Smooth muscle cell (in vitro differentiated cells): ENCODE data around the genes H2AC11 and ZNF184.

DNA sequence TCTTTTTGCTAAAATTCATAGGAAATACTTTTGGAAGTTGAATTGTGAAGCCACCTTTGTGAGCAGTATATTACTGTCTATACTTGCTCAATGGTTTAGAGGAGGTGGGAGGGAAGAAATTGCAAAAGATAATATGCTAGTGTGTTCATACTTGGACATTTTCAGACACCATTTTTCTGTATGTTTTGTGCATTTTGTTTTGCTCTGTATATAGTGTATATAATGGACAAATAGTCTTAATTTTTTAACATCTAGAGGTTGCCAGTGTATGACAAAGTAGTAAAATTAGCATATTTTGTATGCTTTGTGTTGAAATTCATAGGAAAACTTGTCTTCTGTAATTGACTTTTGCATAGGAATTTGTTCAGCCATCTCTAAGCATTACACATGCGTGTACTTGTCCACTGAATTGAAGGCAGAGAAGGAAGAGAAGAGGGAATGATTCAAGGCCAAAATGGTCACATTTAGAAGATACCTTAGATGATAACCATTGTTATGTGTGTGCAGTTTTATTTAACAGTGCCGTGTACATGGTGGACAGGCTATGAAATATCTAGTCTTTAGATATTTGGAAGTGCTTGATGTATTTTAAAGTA lies 14.5 kb upstream of the HMGN4 start:
- RAMPAGE, long total RNA: no peak

DNA sequence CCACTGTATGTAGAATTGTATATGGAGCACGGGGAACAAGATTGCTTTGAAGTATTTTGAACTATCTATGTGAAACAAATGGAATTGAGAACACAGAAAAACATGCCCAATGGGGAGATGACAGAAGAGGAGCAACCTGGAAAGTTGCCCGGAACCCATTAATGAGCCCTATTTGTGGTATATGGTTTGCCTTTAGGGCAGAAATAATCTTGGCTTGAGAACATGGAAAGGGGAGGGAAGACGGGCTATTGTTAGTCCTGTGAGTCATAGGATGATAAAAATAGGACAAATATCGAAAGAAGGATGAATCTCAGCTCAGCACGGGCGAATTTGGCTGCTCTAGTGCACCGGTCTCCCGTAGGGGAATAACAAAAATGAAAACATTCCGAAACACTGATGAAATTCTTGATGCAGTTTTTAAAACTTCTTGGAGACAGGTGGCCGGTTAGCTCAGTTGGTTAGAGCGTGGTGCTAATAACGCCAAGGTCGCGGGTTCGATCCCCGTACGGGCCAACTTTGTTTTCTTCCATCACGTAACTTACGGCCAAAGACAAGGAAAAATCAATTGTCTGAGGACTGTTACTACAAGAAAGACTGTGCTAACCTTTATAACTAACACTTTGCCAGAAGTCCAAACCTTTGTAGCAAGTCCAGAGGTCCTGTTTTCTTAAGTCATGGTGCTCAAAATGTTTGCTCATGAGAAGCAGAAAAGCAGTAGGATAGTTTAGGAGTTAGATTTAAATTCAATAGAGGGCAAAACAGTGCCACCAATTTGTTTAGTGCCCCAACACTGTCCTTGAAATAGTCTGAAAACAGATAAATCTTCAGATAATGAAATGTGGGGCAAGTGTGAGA lies 15.7 kb downstream of the HMGN4 start:
- RAMPAGE, long total RNA: no peak

GRCh38 chr6:26598582-26598952 lies 1.8 kb downstream of the ABT1 start:
- RAMPAGE, long total RNA: no peak

GRCh38 chr6:27092187-27092627 lies 40.4 kb downstream of the H2BC11 start:
- RAMPAGE, long total RNA: no peak

GRCh38 chr6:27132942-27133715 lies at the start of gene H2AC11:
Gene H2AC11 (plus strand): TSS chr6:27133043.
- RAMPAGE, long total RNA: no peak

- RAMPAGE, long total RNA: no peak
Observed at GRCh38 chr6:27162152-27162628, 15.3 kb downstream of the H2AC12 start.

DNA sequence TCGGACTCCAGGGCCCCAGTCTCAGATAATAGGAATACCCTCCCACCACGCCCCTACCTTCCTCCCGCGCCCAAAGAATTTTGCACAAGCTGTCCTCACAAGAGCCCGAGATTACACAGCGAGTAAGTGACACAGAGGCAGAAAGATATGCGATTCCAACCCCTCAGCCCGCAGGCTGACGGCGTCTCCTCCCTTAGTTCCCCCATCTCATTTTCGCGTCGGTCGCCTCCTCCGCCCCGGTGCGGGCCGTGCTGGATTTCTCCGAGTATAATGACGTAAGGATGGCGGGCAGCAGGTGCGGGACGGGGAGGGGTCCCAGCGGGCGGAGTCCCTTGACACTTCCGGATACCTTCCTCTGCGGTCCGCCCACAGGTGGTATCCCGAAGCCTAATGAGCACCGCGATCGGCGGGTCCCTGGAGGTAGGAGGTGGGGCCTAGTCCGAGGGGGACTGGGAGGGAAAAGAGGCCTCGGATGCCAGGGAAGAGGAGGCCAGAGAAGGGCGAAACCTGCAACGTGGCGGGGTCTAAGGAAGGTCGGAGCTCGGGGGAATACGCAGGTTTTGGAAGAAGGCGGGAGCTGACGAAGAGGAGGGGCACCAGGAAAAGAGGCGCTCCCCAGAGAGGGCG lies 3.5 kb downstream of the PRSS16 start:
- RAMPAGE, long total RNA: no peak

GRCh38 chr6:27251472-27252259 lies 4.2 kb downstream of the PRSS16 start:
- RAMPAGE, long total RNA: no peak

- RAMPAGE, long total RNA: no peak
Observed at GRCh38 chr6:27280160-27280550, 31.9 kb downstream of the POM121L2 start.

DNA sequence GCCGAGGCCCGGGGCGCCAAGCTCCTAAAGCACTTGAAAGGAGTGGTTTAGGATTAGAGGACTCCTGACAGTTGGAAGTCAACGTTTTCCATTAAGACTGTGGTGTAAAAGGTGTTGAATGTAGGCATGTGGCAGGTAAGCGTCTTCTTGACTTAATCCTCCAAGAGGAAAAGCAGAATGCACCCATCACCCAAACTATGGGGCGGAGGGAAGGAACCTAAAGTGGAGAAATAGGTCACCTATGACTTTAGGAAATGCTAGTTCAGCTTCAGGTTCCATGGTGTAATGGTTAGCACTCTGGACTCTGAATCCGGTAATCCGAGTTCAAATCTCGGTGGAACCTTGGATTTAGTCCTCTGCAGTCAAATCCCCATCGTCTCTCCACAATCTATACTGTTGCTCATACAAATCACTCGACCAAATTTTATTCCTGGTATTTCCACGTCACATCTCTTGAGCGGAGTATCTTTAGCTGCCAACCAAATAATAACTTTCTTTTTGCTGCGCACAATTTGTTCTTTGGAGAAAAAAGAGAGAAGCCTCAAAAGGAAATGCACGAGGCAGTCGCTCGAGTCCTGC lies 16.8 kb downstream of the POM121L2 start:
- RAMPAGE, long total RNA: no peak

DNA sequence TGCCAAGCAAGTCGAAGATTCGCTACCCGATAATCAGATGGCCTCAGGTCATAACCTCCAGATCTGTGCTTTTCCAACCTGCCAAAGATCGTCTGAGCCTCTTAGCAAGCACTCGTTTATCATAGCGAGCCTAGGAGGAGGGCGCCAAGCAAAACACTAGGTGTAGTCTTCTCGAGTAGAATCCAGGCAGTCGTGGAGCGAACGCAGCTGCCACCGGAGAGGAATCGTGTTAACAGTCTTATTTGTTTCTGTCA lies 21.0 kb upstream of the POM121L2 start:
- RAMPAGE, long total RNA: no peak

DNA sequence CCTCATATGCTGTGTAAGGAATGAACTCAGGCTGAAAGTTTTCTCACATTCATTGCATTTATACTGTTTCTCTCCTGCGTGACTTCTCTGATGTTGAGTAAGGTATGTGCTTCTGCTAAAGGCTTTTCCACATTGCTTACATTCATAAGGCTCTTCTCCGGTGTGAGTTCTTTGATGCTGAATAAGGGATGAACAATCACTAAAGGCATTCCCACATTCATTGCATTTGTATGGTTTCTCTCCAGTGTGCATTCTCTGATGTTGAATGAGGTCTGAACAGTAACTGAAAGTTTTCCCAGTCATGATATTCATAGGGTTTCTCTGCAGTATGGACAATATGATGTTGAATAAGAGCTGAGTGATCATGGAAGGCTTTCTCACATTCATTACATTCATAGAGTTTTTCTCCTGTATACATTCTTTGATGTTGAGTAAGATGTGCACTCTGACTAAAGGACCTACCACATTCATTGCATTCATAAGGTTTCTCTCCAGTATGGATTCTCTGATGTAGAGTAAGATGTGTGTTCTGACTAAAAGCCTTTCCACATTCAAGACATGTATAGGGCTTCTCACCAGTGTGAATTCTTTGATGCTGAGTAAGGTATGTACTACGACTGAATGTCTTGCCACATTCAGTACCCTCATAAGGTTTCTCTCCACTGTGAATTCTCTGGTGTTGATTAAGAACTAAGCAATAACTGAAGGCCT lies 29.5 kb upstream of the ZNF391 start:
- RAMPAGE, long total RNA: no peak

- RAMPAGE, long total RNA: no peak
Observed at GRCh38 chr6:27472605-27473439, at the start of gene ZNF184. Gene ZNF184 (minus strand): TSS chr6:27473105.

DNA sequence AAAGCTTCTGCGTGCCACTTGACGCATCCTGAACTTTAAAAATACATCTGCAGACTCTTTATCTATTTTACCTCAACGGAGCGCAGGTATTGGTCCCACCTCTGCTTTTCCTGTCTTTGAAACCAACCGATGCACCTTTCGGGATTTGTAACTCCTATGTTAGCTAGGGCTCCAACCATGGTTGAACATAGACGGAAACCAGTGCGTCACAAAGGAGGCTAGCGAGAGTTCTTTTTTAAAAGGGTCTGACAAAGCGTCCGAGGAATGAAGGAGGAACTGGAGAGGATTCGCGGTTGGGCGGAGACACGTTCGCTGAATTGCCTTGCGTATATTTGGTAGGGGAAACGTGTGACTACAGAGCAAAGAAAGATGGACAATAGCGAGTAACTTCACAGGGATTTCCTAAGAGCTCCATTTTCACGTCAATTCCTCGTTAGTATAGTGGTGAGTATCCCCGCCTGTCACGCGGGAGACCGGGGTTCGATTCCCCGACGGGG lies 6.4 kb upstream of the ZNF184 start:
- RAMPAGE, long total RNA: no peak

DNA sequence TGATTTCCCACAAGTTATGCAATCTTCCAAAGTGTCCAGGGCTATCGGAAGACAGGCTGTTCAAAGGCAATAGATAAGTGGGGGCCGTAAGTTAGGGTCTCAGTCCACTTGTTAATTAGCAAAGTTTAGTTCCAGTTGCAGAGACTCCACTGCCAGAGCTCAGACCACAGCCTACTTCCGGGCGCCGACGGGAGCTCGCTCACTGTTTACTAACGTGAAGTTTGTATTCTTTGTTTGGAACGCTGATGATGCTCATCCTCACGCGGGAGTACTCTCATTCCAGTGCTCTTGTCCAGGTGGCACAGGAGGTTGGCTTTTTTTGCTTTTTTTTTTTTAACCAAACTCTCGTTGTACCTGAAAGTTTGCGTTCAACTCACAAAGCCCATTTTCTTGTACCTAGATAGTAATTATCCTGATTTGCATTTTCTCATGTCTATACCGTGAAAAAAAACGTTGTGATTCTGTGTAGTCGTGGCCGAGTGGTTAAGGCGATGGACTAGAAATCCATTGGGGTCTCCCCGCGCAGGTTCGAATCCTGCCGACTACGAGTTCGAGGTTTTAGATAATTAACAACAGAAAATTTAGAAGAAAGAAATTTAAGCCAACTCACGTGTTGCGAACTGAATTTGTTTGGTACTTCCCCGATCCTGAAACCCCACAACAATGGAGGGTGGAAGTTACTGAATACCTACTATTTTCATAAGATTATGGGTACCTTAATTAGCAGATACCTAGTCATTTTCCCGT lies 29.8 kb upstream of the ZNF184 start:
- RAMPAGE, long total RNA: no peak

DNA sequence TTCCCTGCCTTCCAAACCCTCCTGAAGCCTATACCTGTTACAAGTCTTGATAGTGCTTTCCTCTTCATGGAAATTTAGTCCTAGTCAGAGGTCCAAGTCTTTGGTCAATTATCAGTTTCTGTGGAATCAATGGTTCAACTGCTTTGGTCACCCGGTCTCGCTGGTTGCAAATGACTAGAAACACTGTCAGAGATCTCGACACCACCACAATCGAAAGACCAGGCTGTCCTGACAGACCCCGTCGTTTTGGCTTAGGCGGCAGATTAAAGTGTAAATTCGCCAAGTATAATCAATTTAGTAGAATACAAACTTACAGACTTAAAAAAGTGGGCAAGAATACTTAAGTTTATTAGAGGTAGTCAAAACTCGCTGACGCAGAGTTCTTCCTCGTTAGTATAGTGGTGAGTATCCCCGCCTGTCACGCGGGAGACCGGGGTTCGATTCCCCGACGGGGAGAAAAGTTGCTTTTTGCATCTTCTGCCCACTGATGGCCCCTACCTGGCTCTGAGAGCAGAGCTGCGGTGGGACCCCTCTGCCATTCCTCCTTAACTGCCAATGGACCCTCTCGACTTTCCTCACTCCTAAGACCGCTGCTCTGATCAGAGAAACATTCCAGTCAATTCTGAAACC lies 30.6 kb upstream of the ZNF184 start:
- RAMPAGE, long total RNA: no peak

- RAMPAGE, long total RNA: no peak
Observed at GRCh38 chr6:27618223-27618440, 145.2 kb upstream of the ZNF184 start.

- RAMPAGE, long total RNA: no peak
Observed at GRCh38 chr6:27681057-27681303, 126.7 kb downstream of the H2BC13 start.

DNA sequence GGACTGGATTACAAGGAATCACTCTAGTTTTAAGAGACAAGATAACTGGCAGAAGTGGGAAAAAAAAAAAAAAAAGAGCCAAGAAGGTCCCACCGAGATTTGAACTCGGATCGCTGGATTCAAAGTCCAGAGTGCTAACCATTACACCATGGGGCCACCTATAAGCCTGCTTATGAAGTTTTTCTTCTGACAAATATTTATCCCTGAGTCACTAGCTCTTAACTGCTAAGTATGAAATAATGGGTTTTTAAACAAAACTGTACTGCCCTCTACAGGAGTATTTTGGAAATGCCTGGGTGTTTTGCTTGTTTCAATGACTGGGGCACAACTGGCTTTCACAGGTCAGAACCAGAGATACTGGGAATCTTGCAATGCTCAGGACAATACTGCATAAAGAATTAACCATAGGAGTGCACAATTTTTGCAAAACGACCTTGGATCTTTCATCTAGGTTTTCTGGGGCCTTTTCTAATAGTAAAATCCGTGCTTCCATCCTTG lies 11.9 kb downstream of the H2BC13 start:
- RAMPAGE, long total RNA: no peak

- RAMPAGE, long total RNA: no peak
Observed at GRCh38 chr6:27825793-27826605, 2.1 kb downstream of the H4C11 start.